H1 (cell line): ENCODE results near the gene RNF44.

GRCh38 chr5:174019653-174020185, 25.8 kb upstream of the NSG2 start:
- RRBS, result no CpG with 5 or more reads among the region's 18 CpGs
CAGE:
- cytosol, long polyA plus RNA, result no peak
- long polyA plus RNA, result no peak
- nucleus, long polyA plus RNA, result no peak

DNA sequence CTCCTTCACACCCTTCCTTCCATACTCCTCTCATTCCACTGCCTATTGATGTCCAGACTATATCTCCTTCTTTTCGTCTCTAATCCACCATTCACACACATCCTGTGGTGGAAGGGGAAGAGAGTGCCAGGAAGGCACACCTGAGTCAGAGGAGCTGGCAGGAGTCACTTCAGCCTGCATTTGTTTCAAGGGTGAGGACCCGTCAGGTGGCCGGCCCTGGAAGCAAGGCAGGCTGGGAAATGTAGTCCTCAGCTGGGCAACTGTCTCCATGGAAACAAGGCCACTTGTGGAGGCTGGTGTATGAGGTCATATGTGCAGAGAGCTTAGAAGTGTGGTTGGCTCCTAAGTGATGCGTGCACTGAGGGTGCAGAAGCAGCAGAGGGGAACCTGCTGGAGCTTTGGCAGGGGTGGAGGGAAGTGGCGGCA, 278.4 kb downstream of the NSG2 start:
- RRBS, result no CpG with 5 or more reads among the region's 5 CpGs
CAGE:
- cytosol, long polyA plus RNA, result no peak
- long polyA plus RNA, result no peak
- nucleus, long polyA plus RNA, result no peak

GRCh38 chr5:175014861-175015363, 290.5 kb downstream of the MSX2 start:
- RRBS, result no CpG with 5 or more reads among the region's 3 CpGs
CAGE:
- cytosol, long polyA plus RNA, result no peak
- long polyA plus RNA, result no peak
- nucleus, long polyA plus RNA, result no peak

GRCh38 chr5:175614353-175614588, 43.6 kb upstream of the HRH2 start:
- RRBS, result no CpG with 5 or more reads among the region's 4 CpGs
CAGE:
- cytosol, long polyA plus RNA, result no peak
- long polyA plus RNA, result no peak
- nucleus, long polyA plus RNA, result no peak

- RRBS, result 0% methylated on average over 2 of the region's 31 CpGs
CAGE:
- cytosol, long polyA plus RNA, result no peak
- long polyA plus RNA, result no peak
- nucleus, long polyA plus RNA, result no peak
These were observed 73.8 kb upstream of the CPLX2 start for GRCh38 chr5:175797479-175798108.

- RRBS, result no CpG with 5 or more reads among the region's 6 CpGs
CAGE:
- cytosol, long polyA plus RNA, result no peak
- long polyA plus RNA, result no peak
- nucleus, long polyA plus RNA, result no peak
These were observed 57.5 kb upstream of the SIMC1 start for GRCh38 chr5:176180620-176181259.

DNA sequence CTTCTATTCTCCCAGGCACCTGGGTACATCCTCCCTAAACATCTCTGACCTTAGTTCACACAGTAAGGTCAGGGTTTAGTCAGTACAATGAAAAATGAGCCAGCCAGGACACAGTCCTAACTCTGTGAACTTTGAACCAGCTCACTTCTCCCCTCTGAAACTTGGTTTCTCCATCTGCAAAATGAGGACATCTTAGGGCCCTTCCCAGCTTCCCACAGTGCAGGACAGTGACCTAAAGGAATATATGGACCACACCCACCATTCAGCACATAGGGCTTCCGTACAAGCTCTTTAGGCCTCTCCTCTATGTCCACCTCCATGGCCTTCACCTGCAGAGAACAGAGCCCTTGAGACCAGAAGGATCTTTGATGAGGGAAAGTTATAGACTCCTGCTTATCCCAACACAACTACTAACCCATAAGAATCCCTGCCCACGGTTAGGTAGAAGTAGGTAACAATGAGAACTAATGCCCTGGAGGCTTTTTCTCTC, 1.8 kb downstream of the NOP16 start:
- RRBS, result no CpG with 5 or more reads among the region's 2 CpGs
CAGE:
- cytosol, long polyA plus RNA, result no peak
- long polyA plus RNA, result no peak
- nucleus, long polyA plus RNA, result no peak

GRCh38 chr5:176396113-176396841, 7.7 kb downstream of the HIGD2A start:
- RRBS, result no CpG with 5 or more reads among the region's 7 CpGs
CAGE:
- cytosol, long polyA plus RNA, result no peak
- long polyA plus RNA, result no peak
- nucleus, long polyA plus RNA, result no peak

- RRBS, result 43% methylated on average over 3 of the region's 11 CpGs
CAGE:
- cytosol, long polyA plus RNA, result no peak
- long polyA plus RNA, result no peak
- nucleus, long polyA plus RNA, result no peak
These were observed 731 bp downstream of the CLTB start for GRCh38 chr5:176415560-176416055.

- RRBS, result no CpG with 5 or more reads among the region's 18 CpGs
CAGE:
- cytosol, long polyA plus RNA, result no peak
- long polyA plus RNA, result no peak
- nucleus, long polyA plus RNA, result no peak
These were observed 10.1 kb downstream of the RNF44 start for GRCh38 chr5:176526810-176527855.

- RRBS, result 91% methylated on average over 8 of the region's 33 CpGs
CAGE:
- cytosol, long polyA plus RNA, result no peak
- long polyA plus RNA, result no peak
- nucleus, long polyA plus RNA, result no peak
These were observed 8.2 kb downstream of the RNF44 start for GRCh38 chr5:176528830-176529621.

DNA sequence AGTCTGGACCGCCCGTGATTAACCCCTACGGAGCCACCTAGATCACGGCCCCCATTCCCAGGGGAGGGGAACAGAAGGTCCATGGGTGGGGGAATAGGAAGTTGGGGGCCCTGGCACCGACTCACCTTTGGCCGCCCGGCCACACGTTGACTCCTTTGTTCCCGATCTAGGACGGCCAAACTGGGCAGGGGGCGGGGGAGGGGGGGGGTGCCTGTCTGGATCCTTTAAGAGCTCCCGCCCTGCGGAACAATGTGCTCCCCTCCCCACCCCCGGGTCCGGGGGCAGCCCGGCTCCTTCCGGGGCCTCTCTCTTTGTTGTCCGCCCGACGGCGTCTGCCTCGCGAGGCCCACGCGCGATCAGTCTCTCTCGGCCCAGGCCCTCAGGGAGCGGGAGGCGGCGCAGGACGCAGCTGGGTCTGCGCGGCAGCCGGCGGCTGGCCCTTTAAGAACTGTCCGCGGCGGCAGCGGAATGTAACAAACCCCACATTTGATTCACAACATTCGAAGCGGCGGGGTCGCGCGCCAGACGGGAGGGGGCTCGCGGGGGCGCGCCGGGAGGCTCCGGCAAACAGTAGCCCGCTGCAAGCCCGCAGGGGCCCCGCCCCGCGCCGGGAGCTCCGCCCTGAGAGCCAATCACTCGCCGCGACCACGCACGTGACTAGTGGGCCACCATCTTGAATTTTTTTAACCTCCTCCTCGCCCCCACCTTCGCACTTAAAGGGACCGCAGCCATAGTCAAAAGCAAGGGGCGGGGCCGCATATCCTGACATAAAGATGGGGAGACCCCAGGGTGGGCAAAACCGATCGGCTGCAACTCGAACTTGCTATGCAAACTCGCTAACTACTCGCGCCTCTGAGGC, at the start of gene RNF44:
Gene RNF44, minus strand, starts transcription at position 588 of the 859 bp plus-strand sequence.
- RRBS, result under 1% methylated on average over 7 of the region's 75 CpGs
CAGE:
- cytosol, long polyA plus RNA, result start-site peak on the minus strand centred at position 174 of the sequence, 42 bp wide, 125 reads; start-site peak on the minus strand centred at position 297 of the sequence, 76 bp wide, 16 reads; start-site peak on the minus strand centred at position 457 of the sequence, 83 bp wide, 162 reads; start-site peak on the minus strand centred at position 591 of the sequence, 39 bp wide, 21 reads
- long polyA plus RNA, result start-site peak on the minus strand centred at position 166 of the sequence, 25 bp wide, 65 and 104 reads in 2 replicates; start-site peak on the minus strand centred at position 478 of the sequence, 65 bp wide, 184 and 70 reads in 2 replicates
- nucleus, long polyA plus RNA, result start-site peak on the minus strand centred at position 156 of the sequence, 30 bp wide, 53 reads; start-site peak on the minus strand centred at position 462 of the sequence, 86 bp wide, 169 reads; start-site peak on the minus strand centred at position 591 of the sequence, 38 bp wide, 19 reads

- RRBS, result no CpG with 5 or more reads among the region's 16 CpGs
CAGE:
- cytosol, long polyA plus RNA, result no peak
- long polyA plus RNA, result no peak
- nucleus, long polyA plus RNA, result no peak
These were observed 758 bp upstream of the RNF44 start for GRCh38 chr5:176538018-176538301.

GRCh38 chr5:176542099-176542902, 5.1 kb upstream of the RNF44 start:
- RRBS, result 3% methylated on average over 20 of the region's 41 CpGs
CAGE:
- cytosol, long polyA plus RNA, result no peak
- long polyA plus RNA, result no peak
- nucleus, long polyA plus RNA, result no peak

- RRBS, result 38% methylated on average over 19 of the region's 141 CpGs
CAGE:
- cytosol, long polyA plus RNA, result no peak
- long polyA plus RNA, result no peak
- nucleus, long polyA plus RNA, result no peak
These were observed 13.2 kb downstream of the GPRIN1 start for GRCh38 chr5:176596266-176597591.

- RRBS, result no CpG with 5 or more reads among the region's 35 CpGs
CAGE:
- cytosol, long polyA plus RNA, result no peak
- long polyA plus RNA, result no peak
- nucleus, long polyA plus RNA, result no peak
These were observed 9.8 kb upstream of the GPRIN1 start for GRCh38 chr5:176619712-176620124.

DNA sequence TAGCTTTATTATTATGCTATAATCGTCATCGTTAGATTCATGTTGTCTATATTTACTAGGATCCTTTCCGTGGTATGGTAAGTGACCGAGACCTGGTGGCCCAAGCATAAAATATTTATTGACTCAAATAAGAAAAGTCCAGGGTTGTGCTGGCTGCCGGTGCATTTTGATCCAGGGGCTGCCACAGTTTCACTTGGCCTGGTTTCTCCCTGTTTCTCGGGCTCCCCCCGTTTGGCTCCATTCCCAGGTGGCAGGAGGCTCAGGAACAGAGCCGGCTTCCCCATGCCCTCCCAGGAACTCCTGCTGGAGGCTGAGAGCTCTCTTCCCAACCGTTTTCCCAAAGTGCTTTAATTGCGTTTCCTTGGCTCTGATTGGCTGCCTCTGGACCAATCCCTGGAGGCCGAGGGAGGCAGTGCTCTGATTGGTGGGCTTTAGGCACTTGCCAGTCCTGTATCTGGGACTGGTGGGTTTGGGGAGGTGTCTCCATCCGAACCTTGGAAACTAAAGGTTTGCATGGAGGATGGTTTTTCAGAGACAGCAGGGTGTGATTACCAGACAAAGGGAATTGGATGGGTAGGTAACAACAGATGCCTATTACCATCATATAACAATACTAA, 4.8 kb downstream of the TSPAN17 start:
- RRBS, result no CpG with 5 or more reads among the region's 12 CpGs
CAGE:
- cytosol, long polyA plus RNA, result no peak
- long polyA plus RNA, result no peak
- nucleus, long polyA plus RNA, result no peak

GRCh38 chr5:176657899-176658832, 10.9 kb downstream of the TSPAN17 start:
- RRBS, result no CpG with 5 or more reads among the region's 24 CpGs
CAGE:
- cytosol, long polyA plus RNA, result no peak
- long polyA plus RNA, result no peak
- nucleus, long polyA plus RNA, result no peak

- RRBS, result 3% methylated on average over 25 of the region's 53 CpGs
CAGE:
- cytosol, long polyA plus RNA, result no peak
- long polyA plus RNA, result no peak
- nucleus, long polyA plus RNA, result no peak
These were observed 428 bp downstream of the UNC5A start for GRCh38 chr5:176810705-176811269.

DNA sequence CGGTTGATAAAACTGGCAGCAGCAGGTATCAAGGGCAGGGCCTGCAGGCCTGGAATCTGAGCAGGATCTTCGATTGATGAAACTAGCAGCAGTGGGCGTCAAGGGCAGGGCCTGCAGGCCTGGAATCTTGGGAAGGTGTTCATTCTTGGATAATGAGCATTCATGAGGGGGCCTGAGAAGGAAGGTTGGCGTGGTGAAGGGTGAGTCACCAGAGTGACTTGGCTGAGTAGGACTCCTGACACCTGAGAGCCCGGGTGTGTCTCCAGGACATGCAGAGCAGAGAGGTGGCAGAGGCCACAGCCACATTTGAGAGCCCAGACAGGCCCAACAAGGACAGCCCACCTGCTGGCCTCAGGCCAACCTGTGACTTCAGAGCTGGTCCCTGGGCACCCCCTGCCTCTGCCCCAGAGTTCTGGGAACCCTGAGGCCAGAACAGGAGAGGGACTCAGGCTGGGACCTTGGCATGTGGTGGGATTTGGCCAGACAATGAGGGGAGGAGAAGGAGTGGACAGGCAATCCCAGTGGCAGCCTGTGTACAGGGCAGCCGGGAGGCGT, 12.0 kb downstream of the UNC5A start:
- RRBS, result no CpG with 5 or more reads among the region's 7 CpGs
CAGE:
- cytosol, long polyA plus RNA, result no peak
- long polyA plus RNA, result no peak
- nucleus, long polyA plus RNA, result no peak